Cerebral cortex (tissue), 2 donors: ENCODE measurements around a stretch of chr18.

GRCh38 chr18:8139013-8139796, 470.0 kb upstream of the RAB12 start:
- PRO-cap, 2 experiments = no peak in any of the 2 experiments

DNA sequence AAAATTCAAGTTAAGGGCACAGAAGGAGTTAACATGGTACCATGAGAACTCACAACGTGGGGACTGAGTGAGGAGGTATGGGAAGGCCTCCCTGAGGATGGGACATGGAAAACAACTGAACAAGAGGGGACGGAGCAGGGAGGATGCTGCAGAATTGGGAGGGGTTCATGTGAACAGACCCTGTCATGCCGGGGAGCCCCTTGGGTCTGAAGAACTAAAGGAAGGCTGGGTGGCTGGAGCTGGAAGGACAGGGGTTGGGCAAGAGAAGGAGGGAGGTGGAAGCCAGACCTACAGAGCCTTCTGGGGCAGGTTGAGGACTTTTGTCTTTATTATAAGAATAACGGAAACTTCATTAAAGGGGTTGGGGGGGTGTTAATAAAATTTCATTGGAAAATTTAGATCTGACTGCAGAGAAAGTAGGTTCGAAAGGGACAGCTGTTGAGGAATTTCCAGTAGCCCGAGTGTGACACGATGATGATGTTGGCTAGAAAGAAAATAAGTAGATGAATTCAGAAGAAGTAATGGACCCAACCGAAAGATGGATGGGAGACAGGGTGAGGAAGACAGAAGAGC, 307.0 kb upstream of the RAB12 start:
- PRO-cap, 2 experiments = no peak in any of the 2 experiments

GRCh38 chr18:8612015-8612697, 2.9 kb downstream of the RAB12 start:
- PRO-cap, 2 experiments = no peak in any of the 2 experiments

- PRO-cap, 2 experiments = no peak in any of the 2 experiments
Measured at GRCh38 chr18:8623700-8624347, 14.6 kb downstream of the RAB12 start.

DNA sequence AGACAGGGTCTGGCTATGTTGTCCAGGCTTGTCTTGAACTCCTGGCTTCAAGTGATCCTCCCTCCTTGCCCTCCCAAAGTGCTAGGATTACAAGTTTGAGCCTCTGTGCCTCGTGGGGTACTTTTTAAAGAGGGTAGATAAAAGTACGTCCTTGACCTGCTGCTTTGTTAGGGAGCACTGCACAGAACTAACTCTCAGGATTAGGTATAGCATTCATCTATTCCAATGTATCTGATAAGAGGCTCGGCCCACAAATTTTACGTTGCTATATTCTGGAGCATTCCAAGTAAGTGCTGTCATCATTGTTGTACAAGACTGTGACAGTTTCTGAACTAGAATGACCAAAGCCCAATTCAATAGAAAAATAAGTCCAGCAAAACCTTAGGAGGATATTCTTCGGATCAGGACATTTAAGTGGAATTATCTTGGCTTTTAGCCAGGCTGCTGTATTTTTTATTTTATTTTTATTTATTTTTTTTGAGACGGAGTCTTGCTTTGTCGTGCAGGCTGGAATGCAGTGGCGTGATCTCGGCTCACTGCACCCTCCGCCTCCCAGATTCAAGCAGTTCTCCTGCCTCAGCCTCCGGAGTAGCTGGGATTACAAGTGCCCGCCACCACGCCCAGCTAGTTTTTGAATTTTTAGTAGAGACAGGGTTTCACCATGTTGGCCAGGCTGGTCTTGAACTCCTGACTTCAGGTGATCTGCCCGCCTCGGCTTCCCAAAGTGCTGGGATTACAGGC, 4.2 kb downstream of the MTCL1 start:
- PRO-cap, 2 experiments = no peak in any of the 2 experiments

DNA sequence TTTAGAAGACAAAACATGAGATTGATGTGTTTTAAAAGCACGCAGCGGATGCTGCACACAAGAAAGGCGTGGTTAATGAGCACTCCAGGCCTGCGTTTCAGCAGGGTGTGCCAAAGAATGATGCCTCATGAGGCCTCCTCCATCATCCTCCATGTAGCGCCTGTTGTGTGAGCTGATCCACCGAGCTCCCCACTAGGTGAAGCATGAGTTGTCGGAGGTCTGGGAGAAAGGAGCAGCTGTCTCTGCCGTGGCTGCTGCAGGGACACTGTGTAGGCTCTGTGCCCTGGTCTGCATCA, 60.7 kb downstream of the MTCL1 start:
- PRO-cap, 2 experiments = peak in 1 of 2 experiments; most common plus-strand start position 204 of the sequence (in 1)

- PRO-cap, 2 experiments = no peak in any of the 2 experiments
Measured at GRCh38 chr18:8783185-8783997, 78.0 kb downstream of the MTCL1 start.

GRCh38 chr18:8801060-8801699, 95.8 kb downstream of the MTCL1 start:
- PRO-cap, 2 experiments = no peak in any of the 2 experiments

DNA sequence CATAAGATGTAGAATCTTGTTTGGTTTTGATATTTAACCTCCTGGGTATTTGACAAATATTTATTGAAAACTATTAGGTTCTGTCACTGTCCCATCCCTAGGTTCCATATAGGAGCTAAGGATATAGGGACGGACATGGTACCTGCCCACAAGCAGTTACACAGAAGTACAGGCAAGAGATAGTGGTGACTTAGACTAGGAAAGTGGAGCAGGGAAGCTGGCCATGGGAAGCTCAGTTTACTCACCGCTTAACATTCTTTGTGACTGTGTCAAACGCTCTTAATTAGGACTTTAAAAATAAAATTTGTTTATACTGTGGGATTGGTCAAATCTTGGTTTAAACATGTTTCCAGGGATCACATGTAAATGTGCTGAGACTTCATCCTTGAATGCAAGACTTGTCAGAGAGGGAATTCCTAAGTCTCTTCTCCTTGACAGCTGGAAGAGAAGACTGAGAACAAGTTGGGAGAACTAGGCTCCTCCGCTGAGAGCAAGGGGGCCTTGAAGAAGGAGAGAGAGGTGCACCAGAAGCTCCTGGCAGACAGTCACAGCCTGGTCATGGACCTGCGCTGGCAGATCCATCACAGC, 107.3 kb downstream of the MTCL1 start:
- PRO-cap, 2 experiments = no peak in any of the 2 experiments

DNA sequence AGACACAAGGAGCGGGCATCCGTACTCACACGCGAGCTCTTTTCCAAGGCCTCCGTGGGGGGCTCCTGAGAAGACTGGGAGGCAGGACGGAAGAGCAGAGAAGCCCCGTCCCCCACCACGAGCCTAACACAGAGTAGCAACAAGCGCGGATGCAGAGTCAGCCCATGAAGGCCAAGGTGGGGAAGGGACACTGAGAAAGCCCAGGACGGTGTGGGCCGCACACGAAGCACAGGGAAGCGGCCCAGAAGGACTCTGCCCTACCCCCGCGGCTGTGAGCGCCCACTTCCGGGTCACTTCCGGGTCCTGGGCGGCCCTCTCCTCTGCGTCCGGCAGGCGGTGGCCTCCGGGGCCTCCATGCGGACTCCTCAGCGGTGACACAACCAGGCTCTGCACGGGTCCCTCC, 151.5 kb downstream of the MTCL1 start:
- PRO-cap, 2 experiments = no peak in any of the 2 experiments

DNA sequence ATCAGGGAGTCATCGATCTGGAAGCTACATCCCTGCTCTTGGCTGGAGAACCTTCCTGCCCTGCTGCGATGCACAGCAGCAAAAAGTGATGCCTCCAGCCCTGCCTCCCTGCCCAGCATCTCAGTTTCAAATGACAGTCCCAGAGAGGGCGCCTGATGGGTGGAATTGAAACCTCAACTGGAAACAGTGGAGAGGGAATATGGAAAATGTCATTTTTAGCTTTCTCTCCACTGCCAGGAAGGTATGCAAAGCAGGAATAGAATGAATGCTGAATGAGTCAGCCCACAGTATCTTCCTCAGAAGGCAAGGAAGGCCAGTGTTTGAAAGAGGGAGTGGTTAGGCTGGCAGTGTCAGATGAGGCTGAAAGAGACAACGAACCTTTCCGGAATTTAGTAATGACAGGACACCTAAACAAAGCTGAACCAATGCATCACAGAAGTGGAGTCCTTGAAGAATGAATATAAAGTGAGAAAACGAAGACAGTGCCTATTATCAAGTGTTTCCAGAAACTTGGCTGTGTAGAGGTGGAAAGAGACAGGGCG, 153.9 kb upstream of the NDUFV2 start:
- PRO-cap, 2 experiments = no peak in any of the 2 experiments

DNA sequence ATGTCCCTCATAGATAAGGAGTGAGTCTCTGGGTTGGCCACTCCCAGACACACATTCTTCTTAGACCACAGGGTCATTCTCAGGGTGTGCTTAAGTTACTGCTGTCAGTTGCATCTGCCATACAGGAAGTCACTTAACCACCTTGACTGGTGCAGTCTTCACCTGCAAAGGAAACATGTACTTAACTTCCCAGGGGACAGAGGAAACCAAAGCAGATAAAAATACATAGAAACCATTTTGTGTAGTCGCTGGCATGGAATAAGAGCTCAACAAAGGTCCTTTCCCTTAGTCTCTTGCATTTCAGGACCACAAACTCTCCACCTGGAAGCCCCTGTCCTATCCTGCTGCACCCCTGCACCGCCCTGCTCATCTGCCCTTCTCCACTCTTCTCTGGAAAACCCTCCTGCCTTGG, 150.9 kb upstream of the NDUFV2 start:
- PRO-cap, 2 experiments = no peak in any of the 2 experiments

- PRO-cap, 2 experiments = no peak in any of the 2 experiments
Measured at GRCh38 chr18:9104364-9105098, 2.0 kb downstream of the NDUFV2 start.

- PRO-cap, 2 experiments = no peak in any of the 2 experiments
Measured at GRCh38 chr18:9118311-9118875, 15.9 kb downstream of the NDUFV2 start.

GRCh38 chr18:9126370-9126695, 10.2 kb upstream of the ANKRD12 start:
- PRO-cap, 2 experiments = no peak in any of the 2 experiments

GRCh38 chr18:9135524-9136700, 669 bp upstream of the ANKRD12 start:
- PRO-cap, 2 experiments = peak in 2 of 2 experiments; most common plus-strand start chr18:9136181 (in 1); most common minus-strand start chr18:9136045 (in 1)

- PRO-cap, 2 experiments = no peak in any of the 2 experiments
Measured at GRCh38 chr18:9186490-9186764, 49.8 kb downstream of the ANKRD12 start.

GRCh38 chr18:9400008-9400508, 65.5 kb downstream of the TWSG1 start:
- PRO-cap, 2 experiments = no peak in any of the 2 experiments

- PRO-cap, 2 experiments = no peak in any of the 2 experiments
Measured at GRCh38 chr18:9428787-9429406, 46.4 kb upstream of the RALBP1 start.

DNA sequence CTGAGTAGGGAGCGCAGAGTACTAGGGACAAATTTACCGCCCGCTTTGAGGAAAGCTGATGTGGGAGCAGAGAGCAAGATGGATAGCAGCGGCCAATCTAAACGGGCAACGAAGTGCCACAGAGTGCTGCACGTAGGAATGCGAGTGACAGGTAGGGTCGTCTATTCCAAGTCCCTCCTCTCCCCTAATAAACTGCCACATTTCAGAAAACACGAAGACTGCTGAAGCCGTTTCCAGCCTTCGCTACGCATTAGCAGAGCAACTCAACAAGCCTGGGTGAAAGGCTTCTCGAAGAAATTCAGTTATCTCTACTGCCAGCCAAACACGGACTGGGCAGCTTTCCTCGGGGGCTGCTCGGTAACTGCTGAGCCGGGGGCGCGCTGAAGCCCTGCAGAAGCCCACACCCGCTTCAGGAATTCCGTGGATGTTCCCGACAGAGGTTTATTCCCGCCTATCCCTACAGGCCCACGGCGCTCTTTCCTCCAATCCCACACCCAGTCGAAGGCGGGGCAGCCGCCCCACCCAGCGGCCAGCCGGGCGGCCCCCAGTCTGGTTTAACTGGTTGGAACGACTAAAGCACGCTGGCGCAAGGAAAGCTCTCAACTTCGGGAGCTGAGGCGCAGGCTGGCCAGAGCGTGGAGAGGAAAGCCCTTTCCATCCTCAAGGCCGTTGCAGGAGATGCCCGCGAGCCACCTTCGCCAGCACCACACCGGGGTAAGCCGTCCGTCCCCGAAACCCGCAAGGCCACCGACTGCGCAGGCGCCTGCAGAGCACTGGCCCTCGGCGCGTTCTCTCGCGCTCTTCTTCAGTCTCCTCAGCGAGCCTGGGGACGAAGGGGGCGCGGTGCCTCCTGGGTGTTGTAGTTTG, 617 bp upstream of the RALBP1 start:
- PRO-cap, 2 experiments = peak in 1 of 2 experiments; most common plus-strand start position 547 of the sequence (in 1); most common minus-strand start position 479 of the sequence (in 1)